ENCODE data around the genes WBP2NL and ARFGAP3.

DNA sequence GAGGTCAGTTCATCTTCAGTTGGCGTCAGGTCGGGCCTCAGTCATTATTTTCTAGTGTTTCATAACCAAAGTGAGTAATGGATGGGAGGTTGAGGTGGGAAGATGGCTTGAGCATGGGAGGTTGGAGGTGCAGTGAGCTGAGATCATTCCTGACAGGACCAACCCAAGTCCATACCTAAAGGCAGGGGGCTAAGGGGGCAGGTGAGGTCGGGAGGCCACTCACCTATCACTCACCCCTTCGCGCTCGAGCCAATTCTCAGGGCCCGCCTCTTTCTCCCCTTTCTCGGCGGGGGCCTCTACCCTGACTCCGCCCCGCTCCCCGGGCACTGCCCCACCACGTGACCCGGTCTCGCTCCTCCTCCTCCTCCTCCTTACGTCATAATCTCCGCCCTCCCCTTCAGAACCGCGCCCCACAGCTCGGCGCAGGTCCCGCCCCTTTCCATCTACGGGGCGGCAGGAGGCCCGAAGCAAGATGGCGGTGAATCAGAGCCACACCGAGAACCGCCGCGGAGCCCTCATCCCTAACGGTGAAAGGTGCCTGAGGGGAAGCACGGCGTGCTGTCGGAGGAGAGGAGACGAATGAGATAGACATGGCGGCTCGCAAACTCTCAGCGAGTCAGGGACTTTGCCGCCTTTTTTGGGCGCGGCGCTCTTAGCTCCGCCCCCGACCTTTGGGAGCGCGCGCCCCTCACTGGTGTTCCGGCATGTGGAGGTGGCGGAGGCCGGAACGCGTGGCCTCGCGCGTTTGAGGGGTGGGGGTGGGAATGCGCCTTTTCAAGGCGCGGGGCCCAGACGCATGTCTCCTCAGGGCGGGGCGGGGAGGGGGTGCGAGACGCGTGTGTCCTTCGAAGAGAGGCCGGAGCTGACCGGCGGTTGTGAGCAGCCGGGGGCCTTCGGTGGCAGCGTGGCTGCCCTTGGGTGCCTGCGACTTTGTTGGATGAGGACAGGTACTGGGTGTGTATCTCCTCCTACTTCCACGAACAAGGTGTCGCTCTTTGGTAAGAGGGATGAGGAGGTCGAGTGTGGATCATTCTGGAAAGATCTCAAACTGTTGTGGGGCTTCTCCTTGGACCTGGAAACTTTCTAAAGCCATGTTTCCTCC, at the start of gene WBP2NL:
Gene WBP2NL, plus strand, starts transcription at position 442 of the 1,102 bp plus-strand sequence.
- PRO-cap = bidirectional peak, plus-strand start at position 465 of the sequence, minus-strand start at position 328 of the sequence
- RAMPAGE, long total RNA = no peak
- RRBS = no CpG with 5 or more reads among the region's 75 CpGs

DNA sequence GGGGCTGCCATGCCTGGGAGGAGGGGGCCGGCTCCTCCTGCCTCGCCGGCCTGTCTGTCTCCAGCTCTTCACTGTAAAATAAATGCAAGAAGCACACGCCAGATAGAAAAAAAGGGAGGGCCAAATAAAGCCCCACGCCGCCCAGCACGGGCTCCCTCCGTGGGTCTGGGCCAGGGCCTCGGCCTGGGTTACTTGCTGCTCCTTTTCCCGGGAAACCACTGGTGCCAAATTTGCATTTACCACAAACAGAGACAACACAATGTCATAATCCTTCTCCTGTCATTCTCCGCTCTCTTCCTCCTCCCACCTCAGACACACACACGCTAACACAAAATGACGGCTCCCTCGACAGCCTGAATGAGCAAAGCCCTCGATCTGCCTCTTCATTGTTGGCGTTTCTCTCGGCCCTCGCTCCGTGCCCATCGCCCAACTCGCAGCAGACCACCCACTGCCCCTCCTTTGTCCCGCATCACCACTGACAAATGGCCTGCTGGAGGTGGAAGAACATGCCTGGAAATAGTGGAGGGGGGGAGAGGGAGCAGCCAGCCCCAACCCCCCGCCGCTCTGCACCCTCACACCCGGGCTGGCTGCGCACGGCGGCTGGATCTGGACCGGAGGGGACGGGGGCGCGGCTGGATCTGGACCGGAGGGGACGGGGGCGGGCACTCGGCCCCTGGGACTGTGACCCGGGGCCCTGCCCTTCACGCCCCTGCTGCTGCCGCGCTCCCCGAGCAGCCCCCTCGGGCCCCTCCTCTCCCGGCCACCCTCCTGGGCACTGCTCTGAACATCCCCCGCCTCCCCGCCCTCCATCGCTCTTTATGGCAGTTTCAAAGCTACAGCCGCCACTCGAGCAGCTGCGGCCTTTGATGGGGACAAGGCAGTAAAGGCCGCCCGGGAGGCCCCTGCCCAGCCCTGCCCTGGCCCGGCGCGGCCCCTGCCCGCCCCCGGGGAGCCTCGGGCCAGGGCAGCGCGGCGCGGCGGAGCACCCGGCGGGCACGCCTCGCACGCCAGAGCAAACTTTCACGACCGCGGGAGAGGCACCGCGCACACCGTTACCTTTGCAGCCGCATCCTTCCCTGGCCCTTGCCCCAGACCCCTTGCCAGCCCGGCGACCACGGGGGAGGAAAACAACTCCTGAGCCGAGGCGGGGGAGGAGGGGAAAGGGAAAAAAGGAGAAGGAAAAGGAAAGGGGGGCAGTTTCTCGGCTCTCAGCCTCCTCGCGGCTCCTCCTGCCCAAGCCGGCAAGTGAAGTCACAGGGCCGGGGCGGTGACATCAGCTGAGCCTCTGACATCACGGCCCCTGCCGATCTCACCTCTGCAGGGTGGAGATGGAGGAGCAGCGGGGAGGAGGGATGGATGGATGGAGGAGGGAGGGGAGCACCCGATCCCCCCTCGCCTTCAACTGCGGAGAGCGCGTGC, 12.8 kb upstream of the TCF20 start:
- PRO-cap = no peak
- RAMPAGE, long total RNA = no peak
- RRBS = 2% methylated on average over 24 of the region's 93 CpGs

- PRO-cap = no peak
- RAMPAGE, long total RNA = no peak
- RRBS = no CpG with 5 or more reads among the region's 12 CpGs
These were observed 43.4 kb upstream of the TCF20 start for GRCh38 chr22:42313854-42314220.

DNA sequence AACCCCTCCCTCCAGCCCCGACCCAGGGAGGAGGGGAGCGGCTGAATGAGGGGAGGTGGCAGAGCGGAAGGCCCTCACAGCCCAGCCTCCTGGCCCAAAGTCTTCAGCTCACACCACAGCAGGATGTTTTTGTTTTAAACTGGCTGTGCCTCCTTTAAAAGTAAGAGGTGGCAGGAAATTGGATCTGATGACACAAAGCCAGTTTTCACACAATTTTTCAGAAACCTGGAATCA, 44.3 kb upstream of the TCF20 start:
- PRO-cap = no peak
- RAMPAGE, long total RNA = no peak
- RRBS = no CpG with 5 or more reads among the region's 3 CpGs

DNA sequence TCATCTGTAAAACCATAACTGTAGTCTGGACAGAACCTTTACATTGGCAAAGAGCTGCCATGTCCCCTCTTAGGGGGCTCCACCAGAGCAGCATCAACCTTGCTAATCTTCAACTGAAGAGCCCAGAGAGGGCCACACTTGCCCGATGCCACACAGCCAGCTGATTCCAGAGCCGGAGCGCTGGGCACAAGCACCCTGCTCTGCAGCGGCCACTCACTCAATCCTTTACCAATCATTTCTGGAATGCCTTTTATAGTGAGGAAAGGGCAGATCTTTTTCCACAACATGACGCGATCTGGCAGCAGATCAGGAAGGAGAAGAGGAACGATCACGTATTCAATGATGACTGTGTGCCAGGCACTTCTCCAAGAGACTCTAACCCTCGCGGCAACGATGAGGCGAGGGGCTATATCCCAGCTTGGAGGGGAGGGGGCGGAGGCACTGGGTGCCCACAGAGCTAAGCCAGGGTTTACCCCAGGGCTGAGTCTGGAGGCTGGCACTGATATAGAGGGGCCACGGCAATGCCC, 56.3 kb upstream of the TCF20 start:
- PRO-cap = no peak
- RAMPAGE, long total RNA = no peak
- RRBS = no CpG with 5 or more reads among the region's 14 CpGs

- PRO-cap = no peak
- RAMPAGE, long total RNA = no peak
- RRBS = no CpG with 5 or more reads among the region's 8 CpGs
These were observed 74.6 kb downstream of the NFAM1 start for GRCh38 chr22:42357611-42358051.

GRCh38 chr22:42369372-42369748, 62.8 kb downstream of the NFAM1 start:
- PRO-cap = bidirectional peak, plus-strand start at chr22:42369492, minus-strand start at chr22:42369249
- RAMPAGE, long total RNA = no peak
- RRBS = no CpG with 5 or more reads among the region's 16 CpGs

DNA sequence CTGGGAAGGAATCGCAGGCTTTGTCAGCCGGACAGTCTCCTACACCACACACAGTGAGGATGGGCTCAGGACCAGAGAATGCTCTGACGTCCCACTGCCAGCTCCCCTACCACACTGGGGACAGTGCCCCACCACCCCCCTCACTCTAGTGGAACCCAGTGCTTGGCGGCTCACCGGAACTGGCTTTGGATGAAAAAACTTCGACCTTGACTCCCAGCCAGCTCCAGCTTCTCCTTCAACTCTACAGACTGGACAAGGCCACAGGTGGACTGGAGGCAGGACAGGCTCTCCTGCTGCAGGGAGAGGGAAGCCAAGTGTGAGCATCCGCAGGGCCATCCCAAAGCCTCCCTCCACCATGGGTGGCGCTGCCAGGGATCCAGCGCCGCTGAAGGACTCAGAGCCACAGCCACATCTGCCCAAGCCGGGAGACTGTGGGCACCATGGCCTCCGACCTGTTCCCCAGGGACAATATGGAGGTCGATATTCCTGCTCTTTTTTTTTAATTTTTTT, 24.0 kb downstream of the SERHL2 start:
- PRO-cap = no peak
- RAMPAGE, long total RNA = no peak
- RRBS = no CpG with 5 or more reads among the region's 13 CpGs

DNA sequence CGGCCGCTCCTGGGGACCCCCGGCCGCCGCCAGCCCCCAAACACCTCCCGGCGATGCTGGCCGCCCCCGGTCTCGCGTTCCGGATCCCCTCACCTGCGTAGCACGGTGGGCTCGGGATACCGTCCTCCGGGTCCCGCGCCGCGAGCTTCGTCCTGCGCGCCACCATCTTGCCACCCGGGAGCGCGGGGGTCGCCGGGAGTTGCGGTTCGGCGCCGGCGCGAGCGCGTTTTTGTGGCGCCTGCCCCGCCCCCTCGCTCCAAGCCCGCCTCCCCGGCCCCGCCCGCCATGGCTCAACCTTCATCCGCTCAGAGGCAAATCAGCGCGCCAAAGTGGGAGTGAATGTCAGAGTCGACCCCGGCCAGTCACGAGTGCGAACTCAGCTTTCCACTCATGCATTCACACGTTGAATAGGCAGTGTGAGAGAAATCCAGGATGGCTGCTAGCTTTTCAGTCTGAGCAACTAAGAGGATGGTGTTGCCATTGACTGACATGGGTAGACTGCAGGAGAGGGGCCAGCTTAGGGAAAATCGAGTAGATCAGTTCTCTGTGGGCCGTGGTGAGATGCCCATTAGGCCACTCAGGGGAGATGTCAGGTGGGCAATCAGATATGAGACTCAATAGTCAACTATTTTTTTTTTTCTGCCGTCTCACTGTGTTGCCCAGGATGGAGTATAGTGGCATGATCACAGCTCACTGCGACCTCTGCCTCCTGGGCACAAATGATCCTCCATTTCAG, 28.2 kb downstream of the SERHL2 start:
- PRO-cap = unidirectional peak, minus-strand start at position 174 of the sequence
- RAMPAGE, long total RNA = no peak
- RRBS = 1% methylated on average over 16 of the region's 56 CpGs

DNA sequence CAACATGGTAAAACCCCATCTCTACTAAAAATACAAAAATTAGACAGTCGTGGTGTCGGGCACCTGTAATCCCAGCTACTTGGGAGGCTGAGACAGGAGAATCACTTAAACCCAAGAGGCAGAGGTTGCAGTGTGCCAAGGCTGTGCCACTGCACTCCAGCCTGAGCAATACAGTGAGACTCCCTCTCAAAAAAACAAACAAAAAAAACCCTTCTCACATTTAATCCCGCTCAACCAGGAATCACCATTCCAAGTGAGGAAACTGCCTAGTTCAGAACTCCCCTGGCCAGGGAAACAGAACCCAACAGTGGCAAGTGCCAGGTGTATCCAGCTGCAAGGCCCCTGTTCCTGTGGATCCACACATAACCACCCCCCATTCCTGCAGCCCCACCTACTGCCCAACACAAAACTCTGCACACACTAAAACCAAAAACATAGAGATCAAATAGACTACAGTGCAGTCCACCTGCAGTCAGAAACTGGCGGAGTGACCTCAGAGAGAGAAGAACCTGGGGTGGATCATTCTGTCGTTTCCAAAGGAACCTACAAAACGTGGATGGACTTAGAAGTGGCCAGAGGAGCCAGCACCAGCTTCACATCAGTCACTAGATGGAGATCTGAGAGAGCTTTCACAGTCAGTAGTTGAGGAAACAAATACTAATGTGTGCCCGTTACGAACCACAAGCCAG, 1.9 kb downstream of the POLDIP3 start:
- PRO-cap = no peak
- RAMPAGE, long total RNA = no peak
- RRBS = no CpG with 5 or more reads among the region's 8 CpGs

DNA sequence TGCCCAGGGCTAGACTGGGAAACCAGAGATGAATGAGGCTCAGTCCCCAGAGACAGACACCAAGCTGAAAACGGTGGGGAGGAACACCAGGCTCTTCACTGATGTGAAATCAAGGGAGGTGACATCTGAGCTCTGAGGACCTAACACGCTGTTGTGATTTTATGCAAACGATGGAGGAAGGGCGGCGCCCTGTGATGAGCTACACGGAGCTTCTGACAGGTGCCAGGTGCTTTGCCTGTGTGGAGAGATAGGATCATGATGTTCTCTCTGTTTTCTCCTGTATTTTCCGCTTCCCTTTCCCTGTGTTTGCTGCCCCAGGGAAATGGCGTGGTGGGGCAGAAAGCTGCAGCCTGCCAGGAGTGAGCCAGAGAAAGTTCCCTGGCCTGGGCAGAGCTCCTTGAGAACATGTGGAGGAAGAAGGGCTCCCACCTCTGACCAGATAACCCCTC, 6.6 kb upstream of the CYB5R3 start:
- PRO-cap = no peak
- RAMPAGE, long total RNA = no peak
- RRBS = no CpG with 5 or more reads among the region's 8 CpGs

DNA sequence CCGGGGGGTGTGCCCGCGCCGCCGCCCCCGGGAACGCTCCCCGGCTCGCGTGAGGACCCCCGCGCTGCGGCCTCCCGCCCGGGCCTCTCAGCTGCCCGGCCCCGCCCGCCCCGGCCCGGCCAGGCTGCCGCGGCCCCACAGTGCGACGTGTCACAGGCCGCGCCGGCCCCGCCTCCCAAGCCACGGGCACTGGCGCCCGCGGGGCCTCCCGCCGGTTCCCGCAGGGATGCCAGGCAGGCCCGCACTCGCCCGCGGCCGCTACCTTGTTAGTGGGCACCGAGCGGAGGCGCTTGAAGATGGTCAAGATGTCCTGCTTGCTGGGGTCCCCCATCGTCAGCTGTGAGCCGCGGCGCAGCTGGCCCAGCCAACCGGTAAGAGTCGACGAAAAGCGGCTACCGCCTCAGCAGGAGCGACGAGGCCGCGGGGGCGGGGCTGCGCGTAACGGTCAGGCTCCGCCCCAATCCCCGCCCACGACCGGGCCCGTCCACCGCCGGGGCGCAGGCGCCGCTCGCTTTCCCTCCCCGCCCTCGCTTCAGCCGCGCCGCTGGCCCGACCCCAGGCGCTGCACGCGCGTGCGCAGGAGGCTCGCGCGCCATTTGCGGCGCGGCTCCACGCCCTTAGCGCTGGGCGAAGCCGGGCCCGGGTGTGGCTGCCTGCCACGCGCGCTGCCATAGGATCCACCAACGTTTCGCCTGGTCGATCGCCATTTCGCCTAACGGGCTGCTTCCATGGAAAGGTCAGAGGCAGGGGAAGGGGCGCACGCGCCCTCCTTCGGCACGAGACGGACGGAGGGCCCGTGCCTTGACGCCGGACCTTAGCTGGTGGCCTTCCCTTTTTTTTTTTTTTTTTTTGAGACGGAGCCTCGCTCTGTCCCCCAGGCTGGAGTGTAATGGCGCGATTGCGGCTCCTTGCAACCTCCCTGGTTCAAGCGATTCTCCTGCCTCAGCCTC, at the start of gene ARFGAP3:
Gene ARFGAP3, minus strand, starts transcription at position 422 of the 950 bp plus-strand sequence.
- PRO-cap = bidirectional peak, plus-strand start at position 620 of the sequence, minus-strand start at position 380 of the sequence
- RAMPAGE, long total RNA = no peak
- RRBS = 1% methylated on average over 32 of the region's 118 CpGs

DNA sequence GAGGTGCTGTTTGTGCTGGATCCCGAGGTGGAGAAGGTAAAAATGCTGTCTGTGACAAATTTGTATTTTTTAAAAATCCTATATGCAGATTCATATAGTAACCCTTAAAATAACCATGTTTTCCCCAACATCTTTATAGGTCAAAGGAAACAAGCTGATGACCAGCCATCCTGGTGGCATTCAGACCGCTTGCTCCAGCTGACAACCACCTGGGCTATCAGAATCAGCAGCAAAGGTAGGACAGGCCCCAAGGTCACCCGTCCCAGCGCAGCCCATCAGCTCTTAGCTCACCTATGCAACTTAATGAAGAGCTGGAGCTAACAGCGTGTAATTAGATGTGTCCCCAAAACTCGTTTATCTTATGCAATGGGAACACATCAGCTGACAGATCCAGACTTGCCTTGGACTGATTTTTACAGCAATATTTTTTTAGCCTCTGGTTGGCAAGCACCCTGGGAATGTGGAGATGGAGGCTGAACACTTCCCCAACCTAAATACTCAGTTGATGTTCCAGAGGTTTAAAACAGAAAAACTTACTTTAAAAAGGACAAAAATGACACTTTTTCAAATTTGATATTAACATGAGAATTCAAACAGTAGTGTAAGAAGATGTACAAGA, 76.0 kb downstream of the PACSIN2 start:
- PRO-cap = no peak
- RAMPAGE, long total RNA = no peak
- RRBS = no CpG with 5 or more reads among the region's 6 CpGs

GRCh38 chr22:42975408-42976281, 39.3 kb downstream of the PACSIN2 start:
- PRO-cap = no peak
- RAMPAGE, long total RNA = no peak
- RRBS = no CpG with 5 or more reads among the region's 3 CpGs

- PRO-cap = no peak
- RAMPAGE, long total RNA = no peak
- RRBS = no CpG with 5 or more reads among the region's 8 CpGs
These were observed 29.7 kb downstream of the PACSIN2 start for GRCh38 chr22:42985199-42985645.

- PRO-cap = no peak
- RAMPAGE, long total RNA = no peak
- RRBS = no CpG with 5 or more reads among the region's 13 CpGs
These were observed 19.9 kb downstream of the PACSIN2 start for GRCh38 chr22:42994822-42995680.

- PRO-cap = no peak
- RAMPAGE, long total RNA = no peak
- RRBS = no CpG with 5 or more reads among the region's 9 CpGs
These were observed 3.6 kb upstream of the PACSIN2 start for GRCh38 chr22:43018404-43019124.

- PRO-cap = no peak
- RAMPAGE, long total RNA = no peak
- RRBS = no CpG with 5 or more reads among the region's 33 CpGs
These were observed 634 bp upstream of the BIK start for GRCh38 chr22:43109806-43110426.

GRCh38 chr22:43126690-43127452, 16.3 kb downstream of the BIK start:
- PRO-cap = no peak
- RAMPAGE, long total RNA = no peak
- RRBS = 73% methylated on average over 3 of the region's 6 CpGs

DNA sequence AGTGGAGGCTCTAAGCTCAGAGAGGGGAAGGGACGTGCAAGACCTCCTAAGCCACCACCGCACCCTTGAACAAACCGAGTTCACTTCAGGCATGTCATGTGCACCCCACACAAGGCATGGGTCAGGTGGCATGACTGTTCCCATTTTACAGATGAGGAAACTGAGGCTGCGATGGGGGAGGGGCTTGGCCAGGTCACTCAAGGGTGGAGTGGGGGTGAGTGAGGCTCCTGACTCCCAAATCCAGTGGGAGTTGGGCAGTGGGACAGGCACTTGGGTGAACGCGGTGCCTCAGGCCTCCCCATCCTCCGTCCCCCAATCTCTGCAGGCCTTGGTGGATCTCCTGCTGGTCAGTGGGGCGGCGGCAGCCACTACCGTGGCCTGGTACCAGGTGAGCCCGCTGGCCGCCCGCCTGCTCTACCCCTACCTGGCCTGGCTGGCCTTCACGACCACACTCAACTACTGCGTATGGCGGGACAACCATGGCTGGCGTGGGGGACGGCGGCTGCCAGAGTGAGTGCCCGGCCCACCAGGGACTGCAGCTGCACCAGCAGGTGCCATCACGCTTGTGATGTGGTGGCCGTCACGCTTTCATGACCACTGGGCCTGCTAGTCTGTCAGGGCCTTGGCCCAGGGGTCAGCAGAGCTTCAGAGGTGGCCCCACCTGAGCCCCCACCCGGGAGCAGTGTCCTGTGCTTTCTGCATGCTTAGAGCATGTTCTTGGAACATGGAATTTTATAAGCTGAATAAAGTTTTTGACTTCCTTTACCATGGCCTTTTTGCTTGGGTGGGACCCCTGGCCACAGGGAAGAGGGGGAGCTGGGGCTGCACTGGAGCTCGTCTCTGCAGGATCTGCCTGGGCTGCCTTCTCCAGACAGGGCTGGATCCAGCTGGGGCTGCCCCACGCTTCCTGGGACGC, 11.4 kb downstream of the TSPO start:
- PRO-cap = no peak
- RAMPAGE, long total RNA = no peak
- RRBS = no CpG with 5 or more reads among the region's 27 CpGs

All from lung (tissue), 4 donors.